ENCODE measurements around the genes SLC35B4 and AKR1B15.

- PRO-cap, result unidirectional peak, plus-strand start at chr7:131105557
These were observed 222.3 kb upstream of the MKLN1 start for GRCh38 chr7:131105476-131105638.

DNA sequence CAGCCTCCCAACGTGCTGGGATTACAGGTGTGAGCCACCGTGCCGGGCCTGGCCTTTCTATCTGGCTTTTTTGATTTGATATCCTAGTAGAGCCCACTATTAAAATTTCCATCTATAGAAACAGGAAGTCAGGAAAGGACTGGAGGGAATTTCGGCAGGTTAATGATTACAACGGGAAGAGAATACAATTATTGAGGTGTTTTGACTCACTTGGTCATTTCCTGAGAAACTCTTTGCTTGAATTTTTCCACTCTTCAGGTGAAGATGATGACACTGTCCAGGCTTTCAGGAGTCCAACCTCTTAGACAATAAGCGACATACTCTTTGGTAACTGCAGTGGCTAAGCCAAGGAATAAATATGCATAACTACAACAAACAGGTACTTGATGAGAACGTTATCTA lies 1.1 kb upstream of the MKLN1 start:
- PRO-cap, result no peak

DNA sequence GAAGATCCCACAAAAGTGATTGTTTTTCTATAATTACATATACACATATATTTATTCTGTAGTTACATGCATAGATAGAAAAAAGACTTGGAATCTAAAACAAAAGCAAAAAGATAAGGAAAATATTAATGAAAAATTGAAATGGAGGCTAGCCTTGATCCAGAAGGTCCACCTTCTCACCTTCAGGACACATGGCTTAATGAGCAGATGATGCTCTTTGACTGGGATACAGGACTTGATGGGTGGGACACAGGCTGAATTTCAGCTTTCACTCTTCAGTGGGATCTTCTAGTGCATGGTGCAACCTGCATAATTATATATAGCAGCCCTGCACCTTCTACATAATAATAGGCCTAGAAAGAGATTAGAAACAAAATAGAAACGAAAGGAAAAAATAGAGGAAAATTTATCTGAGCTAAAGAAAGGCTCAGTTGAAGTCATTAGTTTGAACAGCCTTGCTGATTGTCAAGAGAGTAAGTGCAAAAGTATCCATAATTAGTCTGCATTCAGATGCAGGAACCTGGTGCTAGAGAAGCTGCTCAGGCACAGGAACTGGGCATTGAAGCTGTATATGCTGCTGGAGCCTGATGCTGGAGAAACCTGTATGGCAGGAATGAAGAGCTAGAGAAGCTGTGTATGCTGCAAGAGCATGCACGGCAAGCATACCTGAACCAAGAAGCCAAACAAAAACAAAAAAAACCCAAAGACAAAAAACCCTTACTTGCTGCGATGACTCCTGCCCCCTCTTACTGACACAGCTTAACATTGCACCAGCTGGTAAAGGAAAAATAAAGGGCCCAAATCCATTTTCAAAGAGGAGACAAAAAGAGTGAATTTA lies 19.3 kb downstream of the MKLN1 start:
- PRO-cap, result no peak

- PRO-cap, result unidirectional peak, minus-strand start at chr7:131518995
These were observed 37.5 kb downstream of the PODXL start for GRCh38 chr7:131518807-131519458.

- PRO-cap, result no peak
These were observed 33.8 kb downstream of the PODXL start for GRCh38 chr7:131522716-131522943.

- PRO-cap, result no peak
These were observed 353.0 kb upstream of the PODXL start for GRCh38 chr7:131909220-131909960.

- PRO-cap, result no peak
These were observed 465.6 kb upstream of the PODXL start for GRCh38 chr7:132022094-132022436.

- PRO-cap, result no peak
These were observed 448.0 kb downstream of the PLXNA4 start for GRCh38 chr7:132128050-132128965.

DNA sequence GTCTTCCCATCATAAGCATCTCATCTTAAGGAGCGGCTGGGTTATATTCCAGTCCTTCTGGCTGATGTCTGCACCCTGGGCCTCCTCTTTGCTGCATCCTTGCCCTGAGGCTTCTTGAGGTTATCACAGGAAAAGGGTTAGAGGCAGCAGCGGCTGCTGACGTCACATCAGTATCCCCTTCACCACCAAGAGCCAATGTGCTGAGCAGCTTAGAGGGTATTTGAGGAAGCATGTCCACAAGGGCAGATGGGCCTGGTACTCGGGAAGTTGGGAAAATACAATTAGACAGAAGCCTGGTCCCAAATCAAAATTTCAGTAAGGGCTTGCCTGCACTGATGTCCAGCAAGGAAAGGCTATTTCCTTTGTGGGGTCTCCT lies 125.1 kb downstream of the PLXNA4 start:
- PRO-cap, result no peak

DNA sequence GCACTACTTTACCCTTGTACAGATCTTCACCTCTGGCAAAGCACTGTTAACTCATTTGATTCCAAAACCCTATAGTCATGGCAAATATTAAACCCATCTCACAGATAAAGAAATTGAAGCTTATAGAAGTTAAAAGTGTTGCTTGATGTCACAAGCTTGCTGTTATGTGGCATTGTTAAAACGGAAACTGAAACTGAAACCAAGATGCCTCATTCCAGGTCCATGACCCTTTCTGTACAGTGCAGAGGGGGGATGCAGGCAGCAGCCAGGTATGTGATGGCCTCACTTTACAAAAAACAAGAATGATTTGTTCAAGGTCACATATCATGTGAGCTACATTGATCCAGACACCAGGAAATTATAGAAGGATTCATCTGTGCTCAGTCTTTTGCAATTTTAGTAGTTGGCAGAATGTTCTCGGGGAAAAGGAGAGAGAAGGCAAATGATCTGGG lies 90.1 kb upstream of the PLXNA4 start:
- PRO-cap, result no peak

DNA sequence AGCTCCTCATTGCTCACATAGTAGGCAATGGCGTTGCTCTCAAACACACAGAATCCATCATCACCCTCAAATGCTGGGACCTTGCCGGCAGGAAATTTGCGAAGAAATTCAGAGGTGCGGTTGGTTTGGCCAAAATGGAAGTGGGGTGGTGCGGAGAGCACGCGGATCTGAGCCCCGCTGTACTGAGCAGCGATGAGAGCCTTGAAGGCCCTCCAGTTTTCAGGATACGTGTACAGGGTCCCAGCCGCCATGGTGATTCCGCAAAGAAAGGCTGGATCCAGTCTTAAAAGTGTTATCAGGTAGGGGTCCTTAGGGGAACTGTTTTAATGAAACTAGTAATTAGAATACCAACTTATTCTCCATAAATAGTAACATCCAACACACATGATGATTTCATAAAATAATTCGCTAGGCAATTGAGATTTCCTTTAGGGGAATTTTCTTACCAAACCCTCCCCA lies 46.2 kb downstream of the CHCHD3 start:
- PRO-cap, result no peak

GRCh38 chr7:133070036-133070327 lies 11.9 kb downstream of the CHCHD3 start:
- PRO-cap, result no peak

- PRO-cap, result no peak
These were observed 116.2 kb downstream of the EXOC4 start for GRCh38 chr7:133369012-133369607.

- PRO-cap, result no peak
These were observed 124.4 kb downstream of the EXOC4 start for GRCh38 chr7:133377218-133377672.

DNA sequence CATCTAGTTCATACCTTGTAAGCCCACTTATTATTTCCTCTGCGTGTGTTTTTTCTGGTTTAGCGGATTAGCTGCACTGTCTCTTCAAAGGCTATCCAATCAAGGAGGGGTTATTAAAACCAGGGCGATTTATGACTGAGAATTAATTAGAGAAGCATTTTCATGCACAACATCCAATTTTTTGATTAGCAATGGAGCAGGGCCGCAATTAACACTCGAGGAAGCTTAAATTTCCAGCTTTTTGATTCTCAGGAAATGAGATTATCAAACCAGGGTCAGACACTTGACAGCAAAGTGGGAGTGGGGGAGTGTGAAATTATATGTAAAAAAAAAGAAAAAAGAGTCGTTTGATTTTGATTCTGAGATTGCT lies 249.0 kb downstream of the EXOC4 start:
- PRO-cap, result no peak

- PRO-cap, result bidirectional peak, plus-strand start at chr7:134316518, minus-strand start at chr7:134316346; bidirectional peak, plus-strand start at chr7:134316669, minus-strand start at chr7:134316758; bidirectional peak, plus-strand start at chr7:134317212, minus-strand start at chr7:134316942
These were observed at the start of gene SLC35B4 for GRCh38 chr7:134316295-134317551. SLC35B4 (minus strand) TSS chr7:134316930.

DNA sequence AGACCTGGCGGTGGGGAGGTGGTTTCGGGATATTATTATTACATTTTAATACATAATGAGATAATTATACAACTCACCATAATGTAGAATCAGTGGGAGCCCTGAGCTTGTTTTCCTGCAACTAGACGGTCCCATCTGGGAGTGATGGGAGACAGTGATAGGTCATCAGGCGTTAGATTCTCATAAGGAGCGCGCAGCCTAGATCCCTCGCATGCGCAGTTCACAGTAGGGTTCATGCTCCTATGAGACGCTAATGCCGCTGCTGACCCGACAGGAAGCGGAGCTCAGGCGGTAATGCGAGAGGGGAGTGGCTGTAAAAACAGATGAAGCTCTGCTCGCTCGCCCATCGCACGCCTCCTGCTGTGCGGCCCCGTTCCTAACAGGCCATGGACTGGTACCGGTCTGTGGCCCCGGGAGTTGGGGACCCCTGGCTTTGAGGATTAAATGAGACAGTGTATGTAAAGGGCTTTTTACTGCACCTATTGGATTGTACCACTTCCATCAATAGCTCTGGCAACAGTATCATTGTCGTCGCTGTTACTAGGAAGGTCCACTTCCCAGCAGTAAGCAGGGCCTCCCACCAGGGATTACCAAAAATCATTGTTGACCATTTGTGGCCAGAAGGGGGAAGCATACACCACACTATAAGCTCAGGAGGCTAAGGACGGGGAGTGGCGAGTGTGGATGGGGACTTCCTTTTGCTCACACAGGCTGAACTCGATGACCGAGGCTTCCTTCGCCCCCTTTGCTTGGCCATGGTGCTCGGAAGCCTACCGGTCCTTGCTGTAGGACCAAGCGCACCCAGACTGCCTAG lies 26.5 kb downstream of the AKR1B1 start:
- PRO-cap, result bidirectional peak, plus-strand start at position 280 of the sequence, minus-strand start at position 143 of the sequence

GRCh38 chr7:134548726-134549400 lies at the start of gene AKR1B15:
AKR1B15 (plus strand) TSS chr7:134549110.
- PRO-cap, result no peak

GRCh38 chr7:134690410-134691238 lies 44.0 kb downstream of the BPGM start:
- PRO-cap, result no peak

GRCh38 chr7:134723879-134724429 lies 55.5 kb upstream of the CALD1 start:
- PRO-cap, result no peak

All from H9 (cell line).